LHCN-M2 (cell line): ENCODE measurements around a stretch of chr17.

DNA sequence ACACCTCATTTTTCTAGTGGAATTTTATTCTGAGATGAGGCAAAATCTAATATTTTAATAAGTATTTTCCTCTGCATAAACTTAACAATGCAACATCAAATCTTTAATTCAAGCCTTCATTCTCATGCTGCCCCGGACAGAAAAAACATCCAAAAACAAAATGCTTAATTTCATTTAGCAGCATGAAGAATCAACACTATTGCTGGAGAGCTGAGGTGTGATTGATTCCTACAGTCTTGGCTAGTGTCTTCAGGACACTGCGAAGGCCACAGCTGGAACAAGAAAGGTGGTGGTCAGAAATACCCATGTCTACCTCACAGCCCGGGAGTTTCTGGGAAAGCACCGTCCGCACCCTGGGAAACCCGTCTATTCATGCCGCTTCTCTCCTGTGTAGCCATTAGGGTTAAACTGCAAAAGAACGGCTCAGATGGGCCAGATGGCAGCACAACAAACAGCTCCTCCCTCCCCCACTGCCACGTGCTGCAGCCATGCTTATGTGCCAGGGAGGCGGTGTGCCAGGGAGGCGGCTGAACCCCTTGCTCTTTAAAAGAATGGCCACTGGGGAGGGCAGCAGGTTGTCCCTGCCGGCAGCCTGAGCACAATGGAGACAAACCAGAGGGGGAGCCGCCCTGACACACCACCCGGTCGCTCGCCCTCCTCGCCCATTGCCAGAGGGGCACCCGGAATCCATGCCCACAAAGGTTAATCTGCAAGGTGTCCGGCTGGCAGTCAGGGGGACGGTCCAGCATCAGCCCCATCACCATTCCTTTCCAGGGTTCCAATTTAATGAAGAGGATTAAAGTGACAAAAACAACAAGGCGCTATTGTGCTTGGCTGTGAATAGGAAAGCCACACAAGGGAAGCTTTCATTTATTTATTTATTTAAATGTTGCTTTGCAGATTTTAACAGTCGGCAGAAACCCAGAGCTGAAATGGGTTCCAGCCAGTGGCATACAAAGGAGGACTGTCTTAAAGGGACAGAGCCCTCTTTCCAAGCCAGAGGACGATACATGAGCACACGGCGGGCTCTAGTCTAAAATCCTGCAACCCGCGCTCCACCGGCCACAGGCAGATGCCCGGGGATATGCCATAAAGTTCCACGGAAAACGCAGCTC lies 65.1 kb downstream of the CYTH1 start:
- RAMPAGE, long total RNA: no peak

GRCh38 chr17:78718453-78719190 lies 63.5 kb downstream of the CYTH1 start:
- RAMPAGE, long total RNA: no peak

- RAMPAGE, long total RNA: no peak
These were observed 57.1 kb downstream of the CYTH1 start for GRCh38 chr17:78724960-78725402.

GRCh38 chr17:78734640-78735189 lies 47.4 kb downstream of the CYTH1 start:
- RAMPAGE, long total RNA: no peak

DNA sequence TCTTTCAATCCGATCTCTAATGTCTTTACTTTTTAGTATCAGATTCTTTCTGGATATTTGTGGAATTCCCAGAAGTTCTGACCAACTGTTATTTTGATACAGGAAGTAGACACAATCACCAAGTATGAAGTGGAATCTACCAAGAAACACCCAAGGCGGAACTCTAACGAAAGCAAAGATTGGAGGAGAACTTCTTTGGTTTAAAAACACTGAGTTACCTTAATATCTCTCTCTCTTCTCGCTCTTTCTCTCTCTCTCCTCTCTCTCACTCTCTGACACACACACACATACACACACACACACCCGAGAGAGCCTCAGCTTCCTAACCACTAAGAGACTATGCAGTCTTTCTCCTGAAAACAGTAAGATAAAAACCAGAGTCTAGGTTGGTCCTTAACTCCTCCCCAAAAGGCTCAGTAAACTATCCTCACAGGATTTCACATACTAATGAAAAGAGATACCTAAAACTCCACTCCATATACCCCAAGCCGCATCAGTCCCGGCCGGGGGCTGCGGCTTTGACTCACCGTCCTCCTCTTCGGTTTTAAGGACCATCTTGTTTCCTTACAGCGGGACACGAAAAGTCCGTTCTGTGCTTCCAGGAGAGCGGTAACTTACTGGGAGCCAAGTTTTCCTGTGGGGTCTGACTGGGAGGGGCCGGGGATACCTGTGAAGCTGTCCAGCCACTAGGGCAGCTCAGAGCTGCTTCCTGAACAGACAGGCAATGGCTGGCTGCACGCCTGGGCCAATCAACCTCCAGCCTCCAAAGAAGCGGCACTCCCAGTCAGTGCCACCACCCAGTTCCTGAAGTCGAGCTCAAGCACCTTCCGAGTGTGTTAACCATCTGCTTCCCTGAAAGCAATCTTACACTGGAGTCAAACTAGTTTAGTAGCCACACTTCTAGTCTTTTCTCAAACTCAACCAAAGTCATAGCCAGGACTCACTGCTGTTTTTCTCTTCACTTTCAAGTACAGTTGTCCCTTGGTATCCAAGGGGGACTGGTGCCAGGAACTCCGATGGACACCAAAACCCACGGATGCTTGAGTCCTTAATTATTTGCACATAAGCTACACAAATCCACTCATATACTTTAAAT lies 45.6 kb downstream of the CYTH1 start:
- RAMPAGE, long total RNA: no peak

- RAMPAGE, long total RNA: no peak
These were observed 41.6 kb downstream of the CYTH1 start for GRCh38 chr17:78740422-78740835.

DNA sequence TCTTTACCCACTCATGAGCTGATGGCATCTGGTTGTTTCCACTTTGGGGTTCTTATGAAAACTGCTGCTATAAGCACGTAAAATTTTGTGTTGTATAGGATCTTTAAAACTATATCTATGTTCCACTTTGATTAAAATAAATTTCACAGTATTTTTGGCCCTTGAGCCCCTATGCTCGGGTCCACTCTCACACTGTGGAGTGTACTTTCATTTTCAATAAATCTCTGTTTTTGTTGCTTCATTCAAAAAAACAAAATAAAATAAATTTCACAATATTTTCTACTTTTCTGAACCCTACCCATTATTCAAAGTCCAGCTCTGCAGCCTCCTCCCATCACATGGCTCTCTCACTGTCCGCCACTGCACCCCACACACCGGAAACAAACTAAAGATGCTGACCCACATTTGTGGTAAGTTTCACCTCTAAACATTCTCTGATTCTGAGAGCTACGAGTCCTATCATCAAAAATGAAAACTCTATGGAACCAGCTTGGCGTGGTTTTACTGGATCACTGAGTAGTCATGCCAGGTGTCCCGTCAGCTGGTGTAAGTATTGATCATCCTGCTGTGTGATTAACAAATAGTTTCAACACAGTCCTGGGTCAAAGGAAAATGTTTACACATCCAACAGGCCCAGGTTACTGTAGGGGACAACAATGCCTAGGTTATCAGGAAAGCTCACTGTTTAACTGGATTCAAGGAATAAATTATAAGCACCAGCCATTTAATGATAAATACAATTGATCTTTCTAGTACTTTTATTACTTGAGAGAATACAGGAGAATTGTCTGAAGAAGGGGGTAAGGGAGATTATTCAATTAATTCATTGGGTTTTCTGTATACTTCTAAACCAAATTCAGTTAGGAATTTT lies 34.1 kb downstream of the CYTH1 start:
- RAMPAGE, long total RNA: no peak

GRCh38 chr17:78779338-78779600 lies 2.8 kb downstream of the CYTH1 start:
- RAMPAGE, long total RNA: no peak

GRCh38 chr17:78785979-78786234 lies 3.8 kb upstream of the CYTH1 start:
- RAMPAGE, long total RNA: no peak

GRCh38 chr17:78795924-78796485 lies 13.9 kb upstream of the CYTH1 start:
- RAMPAGE, long total RNA: no peak

GRCh38 chr17:78807115-78807787 lies 25.2 kb upstream of the CYTH1 start:
- RAMPAGE, long total RNA: no peak

DNA sequence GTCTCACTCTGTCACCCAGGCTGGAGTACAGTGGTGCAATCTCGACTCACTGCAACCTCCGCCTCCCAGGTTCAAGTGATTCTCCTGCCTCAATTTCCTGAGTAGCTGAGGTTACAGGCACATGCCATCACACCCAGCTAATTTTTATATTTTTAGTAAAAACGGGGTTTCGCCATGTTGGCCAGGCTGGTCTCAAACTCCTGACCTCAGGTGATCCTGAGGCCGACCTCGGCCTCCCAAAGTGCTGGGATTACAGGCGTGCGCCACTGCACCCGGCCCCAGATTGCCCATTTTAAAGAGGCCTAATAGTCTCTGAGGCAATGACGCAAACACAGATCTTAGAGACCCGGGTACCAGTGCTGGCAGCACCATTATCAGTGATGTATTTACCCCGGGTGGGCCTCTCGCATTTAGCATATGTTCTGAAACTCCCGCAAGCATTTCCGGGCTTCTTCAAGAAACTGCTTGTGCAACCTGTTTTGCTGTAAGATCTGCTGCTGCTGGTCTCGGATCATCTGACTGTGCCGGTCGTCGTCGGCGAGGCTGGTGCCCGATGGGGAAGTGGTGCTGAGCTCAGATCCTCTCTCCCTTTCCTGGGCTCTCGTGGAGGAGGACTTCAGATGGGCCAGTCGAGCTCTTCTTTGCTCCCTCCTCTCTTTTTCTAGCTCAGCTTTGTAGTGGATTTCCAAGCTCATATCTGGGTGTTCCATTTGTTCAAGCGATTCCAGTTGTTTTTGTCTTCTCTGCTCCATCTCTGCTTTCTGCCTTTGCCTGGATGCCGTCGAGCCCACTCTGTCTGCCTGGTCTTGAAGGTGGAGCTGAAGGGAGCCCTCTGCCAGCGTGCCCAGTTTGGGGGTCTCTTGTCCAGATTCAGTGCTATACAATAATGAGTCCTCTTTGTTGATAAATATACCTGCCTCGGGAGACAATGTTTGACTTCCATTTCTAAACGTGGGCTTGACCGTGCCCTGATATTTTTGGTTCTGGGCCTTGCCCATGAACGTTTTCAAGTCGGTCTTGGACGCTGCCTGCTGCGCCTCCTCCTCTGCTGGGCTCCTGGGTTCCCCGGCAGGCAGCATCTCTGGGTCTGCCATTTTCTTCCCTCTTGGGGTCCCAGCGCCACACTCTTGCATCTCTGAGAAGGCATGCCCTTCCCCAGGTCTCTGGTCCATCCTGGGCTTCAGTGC lies 12.4 kb downstream of the CEP295NL start:
- RAMPAGE, long total RNA: no peak

DNA sequence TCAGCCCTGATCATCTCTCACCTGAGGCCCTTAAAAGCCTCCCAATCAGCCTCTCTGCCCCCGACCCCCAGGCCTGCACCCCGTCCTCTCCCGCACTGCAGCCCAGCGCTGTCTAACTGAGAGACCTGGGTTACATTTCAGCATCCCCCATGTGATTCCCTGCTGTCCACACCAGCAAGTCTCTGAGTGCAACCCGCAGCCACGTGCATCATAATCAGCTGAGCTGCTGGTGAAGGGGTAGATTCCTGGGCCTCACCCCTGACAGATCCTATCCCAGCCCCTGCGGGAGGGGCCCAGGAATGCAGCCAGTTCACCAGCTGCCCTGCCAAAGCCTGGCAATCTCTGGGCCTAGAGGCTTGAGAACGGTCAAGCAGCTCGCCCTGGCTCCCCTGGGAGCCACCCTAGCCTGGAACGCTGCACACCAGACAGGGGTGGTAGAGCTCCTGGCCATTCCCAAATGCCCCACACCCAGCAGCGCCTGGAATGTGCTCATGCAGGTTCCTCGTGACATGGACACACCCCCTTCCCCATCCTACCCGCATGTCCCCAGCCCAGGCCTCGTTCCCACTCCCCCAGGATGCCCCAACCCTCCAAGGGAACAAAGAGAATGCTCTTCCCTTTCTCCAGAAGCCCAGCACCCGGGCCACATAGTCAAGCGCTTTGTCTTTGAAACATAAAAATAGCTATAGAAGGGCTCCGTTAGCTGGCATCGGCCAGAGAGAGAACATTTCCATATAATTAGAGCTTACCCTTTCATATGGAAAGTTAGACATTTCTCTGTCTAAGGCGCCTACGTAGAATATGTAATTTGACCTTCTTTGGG lies 3.6 kb downstream of the CEP295NL start:
- RAMPAGE, long total RNA: no peak

GRCh38 chr17:78912124-78912919 lies 9.3 kb upstream of the CEP295NL start:
- RAMPAGE, long total RNA: no peak

GRCh38 chr17:78923269-78924489 lies 1.5 kb downstream of the TIMP2 start:
- RAMPAGE, long total RNA: no peak

DNA sequence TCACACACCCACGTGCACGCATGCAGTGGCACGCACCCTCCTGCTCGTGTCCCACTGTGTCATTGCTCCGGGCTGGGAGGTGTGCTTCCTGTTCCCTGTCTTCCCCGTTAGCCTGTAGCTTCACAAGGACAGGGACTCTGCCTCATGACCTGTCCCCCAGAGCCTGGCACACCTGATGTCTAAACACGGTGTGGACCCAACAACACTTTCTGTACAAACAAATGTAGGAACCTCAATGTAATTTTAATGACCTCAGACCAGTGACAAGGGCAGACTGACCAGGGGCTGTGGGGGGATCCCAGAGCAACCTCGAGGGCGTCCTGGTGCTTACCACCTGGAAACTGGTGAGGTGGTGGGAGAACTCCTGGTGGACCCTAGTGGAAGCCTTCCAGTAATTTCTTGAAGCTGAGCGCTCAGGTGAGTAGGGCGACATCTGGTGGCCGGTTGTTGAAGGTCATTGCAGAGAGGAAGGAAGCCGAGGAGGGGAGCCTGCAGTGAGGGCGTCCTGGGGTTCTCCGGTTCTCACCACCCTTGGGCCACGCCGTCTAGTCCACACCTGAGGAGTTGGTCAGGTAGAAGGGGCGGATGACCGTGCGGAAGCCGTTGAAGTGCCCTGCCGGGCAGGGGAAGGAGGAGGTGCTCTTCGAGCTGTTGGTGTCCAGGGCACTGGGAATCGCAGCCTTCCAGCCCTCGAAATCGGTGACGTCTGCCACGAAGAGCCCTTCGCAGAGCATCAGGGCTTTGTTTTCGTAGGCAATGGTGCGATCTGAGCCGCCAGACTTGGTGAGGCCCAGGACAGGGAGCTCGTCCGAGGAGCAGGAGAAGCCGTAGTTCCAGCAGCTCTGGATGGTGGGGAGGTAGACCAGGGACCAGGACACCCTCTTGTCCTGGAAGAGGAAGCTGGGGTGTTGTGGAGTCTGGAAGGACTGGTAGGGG lies 8.4 kb downstream of the LGALS3BP start:
- RAMPAGE, long total RNA: no peak

- RAMPAGE, long total RNA: no peak
These were observed 10.0 kb downstream of the C1QTNF1 start for GRCh38 chr17:79033808-79034592.

- RAMPAGE, long total RNA: no peak
These were observed 16.0 kb upstream of the ENGASE start for GRCh38 chr17:79058657-79058995.

GRCh38 chr17:79306856-79307420 lies 232.3 kb downstream of the ENGASE start:
- RAMPAGE, long total RNA: no peak

- RAMPAGE, long total RNA: no peak
These were observed 2.9 kb downstream of the RBFOX3 start for GRCh38 chr17:79607738-79608478.